Adrenal gland (tissue), 7 donors: ENCODE data around the genes ZFYVE9, SHISAL2A, SLC1A7 and CPT2.

- PRO-cap, 3 experiments = no peak in any of the 3 experiments
- RAMPAGE, long total RNA, 4 experiments = no peak in any of the 4 experiments
- RRBS = no CpG with 5 or more reads among the region's 2 CpGs
Observed at GRCh38 chr1:51642895-51643241, 26.0 kb downstream of the OSBPL9 start.

GRCh38 chr1:51661669-51662380, 44.9 kb downstream of the OSBPL9 start:
- PRO-cap, 3 experiments = no peak in any of the 3 experiments
- RAMPAGE, long total RNA, 4 experiments = no peak in any of the 4 experiments
- RRBS = no CpG with 5 or more reads among the region's 2 CpGs

DNA sequence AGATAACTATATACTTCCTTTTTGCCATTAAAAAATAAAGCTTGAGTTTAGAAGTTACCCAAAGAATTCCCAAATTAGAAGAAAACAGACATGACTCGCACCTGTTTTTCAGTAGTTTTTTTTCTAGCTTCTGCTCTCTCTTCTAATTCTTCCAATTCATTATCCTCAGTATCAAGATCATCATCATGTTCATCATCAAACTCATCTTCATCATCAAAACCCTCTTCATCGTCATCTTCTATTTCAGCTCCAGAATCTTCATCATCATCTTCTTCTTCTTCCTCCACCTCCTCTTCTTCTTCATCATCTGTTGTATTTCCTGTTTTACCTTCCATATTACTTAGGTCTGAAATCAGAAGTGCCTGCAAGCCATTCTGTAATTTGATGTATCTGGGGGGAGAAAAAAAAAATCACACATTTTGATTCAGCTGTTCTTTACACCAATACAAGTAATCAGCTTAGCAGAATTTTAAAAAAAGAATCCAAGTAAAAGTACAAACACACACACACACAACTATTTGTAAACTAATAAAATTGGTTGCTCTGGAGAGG, 38.3 kb downstream of the NRDC start:
- PRO-cap, 3 experiments = no peak in any of the 3 experiments
- RAMPAGE, long total RNA, 4 experiments = no peak in any of the 4 experiments
- RRBS = no CpG with 5 or more reads among the region's 2 CpGs

GRCh38 chr1:52141442-52142326, at the start of gene ZFYVE9:
Gene ZFYVE9, plus strand, starts transcription at chr1:52142089.
- PRO-cap, 3 experiments = peak in 3 of 3 experiments; most common plus-strand start chr1:52142089 (in 3); most common minus-strand start chr1:52141978 (in 2)
- RAMPAGE, long total RNA, 4 experiments = no peak in any of the 4 experiments
- RRBS = 2% methylated on average over 25 of the region's 85 CpGs

GRCh38 chr1:52368797-52369451, 2.9 kb upstream of the CC2D1B start:
- PRO-cap, 3 experiments = no peak in any of the 3 experiments
- RAMPAGE, long total RNA, 4 experiments = no peak in any of the 4 experiments
- RRBS = no CpG with 5 or more reads among the region's 15 CpGs

DNA sequence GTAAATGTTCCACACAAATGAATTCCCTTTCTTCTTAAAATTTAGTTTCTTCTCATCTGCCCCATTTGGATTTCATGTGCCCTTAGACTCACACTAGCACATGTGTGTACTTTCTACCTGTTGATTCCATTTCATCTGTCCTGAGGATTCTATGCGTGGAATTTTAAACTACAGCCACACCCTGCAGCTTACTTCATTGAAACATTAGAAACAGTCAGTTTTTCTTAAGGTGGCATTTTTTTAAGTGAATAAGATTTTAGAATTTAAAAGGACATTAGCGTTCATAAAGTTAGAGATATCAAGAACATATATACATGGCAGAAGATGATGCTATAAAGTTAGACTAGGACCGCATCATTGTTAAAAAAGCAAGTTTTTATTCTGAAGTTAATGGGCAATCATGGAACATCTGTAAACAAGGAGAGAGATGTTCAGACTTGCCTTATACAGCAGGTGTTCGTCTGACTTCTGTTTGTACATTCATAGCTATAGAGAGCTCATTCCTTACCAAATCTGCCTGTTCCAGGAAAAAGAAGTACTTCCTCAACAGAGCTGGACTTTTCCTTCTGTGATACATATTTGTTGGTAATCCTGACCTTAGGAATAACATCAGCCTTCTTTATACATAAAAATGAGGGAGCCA, 3.9 kb upstream of the TUT4 start:
- PRO-cap, 3 experiments = no peak in any of the 3 experiments
- RAMPAGE, long total RNA, 4 experiments = no peak in any of the 4 experiments
- RRBS = no CpG with 5 or more reads among the region's 4 CpGs

DNA sequence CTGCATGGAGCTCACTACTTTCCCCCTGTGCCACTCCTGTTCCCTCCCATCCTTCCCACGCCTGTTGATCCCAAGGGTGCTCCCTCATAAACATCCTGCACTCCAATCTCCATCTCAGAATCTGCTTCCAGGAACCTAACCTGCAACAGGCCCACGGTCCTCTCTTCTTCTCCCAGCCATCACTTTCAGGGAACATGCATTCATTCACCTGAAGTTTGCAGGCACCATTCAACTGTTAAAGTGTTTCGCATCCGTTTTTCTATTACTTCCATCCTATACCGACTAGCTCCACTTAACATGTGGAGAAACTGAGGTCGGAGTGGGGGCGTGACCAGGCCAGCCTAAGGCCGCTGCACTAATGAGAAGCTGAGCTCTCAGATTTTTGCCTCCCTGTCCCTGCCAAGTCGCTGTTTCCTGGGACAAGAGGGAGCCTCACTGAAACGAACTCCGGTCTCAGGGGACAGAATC, 418 bp upstream of the GPX7 start:
- PRO-cap, 3 experiments = no peak in any of the 3 experiments
- RAMPAGE, long total RNA, 4 experiments = no peak in any of the 4 experiments
- RRBS = no CpG with 5 or more reads among the region's 11 CpGs

GRCh38 chr1:52632530-52633697, at the start of gene SHISAL2A:
Gene SHISAL2A, plus strand, starts transcription at chr1:52633168.
- PRO-cap, 3 experiments = peak in 1 of 3 experiments; most common plus-strand start chr1:52633141 (in 1); most common minus-strand start chr1:52633084 (in 1)
- RAMPAGE, long total RNA, 4 experiments = no peak in any of the 4 experiments
- RRBS = 11% methylated on average over 25 of the region's 108 CpGs

DNA sequence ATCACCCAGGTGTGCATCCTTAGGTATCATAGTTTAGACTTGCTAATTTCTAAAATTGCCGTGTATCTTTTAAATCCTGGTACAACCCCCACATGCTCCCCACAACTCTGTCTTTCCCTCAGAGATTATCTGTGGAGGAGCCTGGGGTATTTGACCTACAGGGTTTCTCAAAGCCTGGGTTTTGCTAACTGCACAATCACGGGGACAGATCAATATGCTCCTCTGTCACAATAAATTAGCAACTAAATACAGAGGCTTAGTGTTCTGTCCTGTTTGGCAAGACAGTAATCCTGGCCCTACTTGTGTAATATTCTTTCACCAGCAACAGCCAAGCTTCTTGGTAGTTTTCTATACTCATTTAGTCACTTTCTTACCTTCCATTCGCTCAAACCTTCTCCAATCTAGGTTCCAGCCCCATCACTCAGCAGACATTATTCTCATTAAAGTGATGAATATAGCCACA, 8.5 kb downstream of the ECHDC2 start:
- PRO-cap, 3 experiments = no peak in any of the 3 experiments
- RAMPAGE, long total RNA, 4 experiments = no peak in any of the 4 experiments
- RRBS = no CpG with 5 or more reads among the region's 3 CpGs

DNA sequence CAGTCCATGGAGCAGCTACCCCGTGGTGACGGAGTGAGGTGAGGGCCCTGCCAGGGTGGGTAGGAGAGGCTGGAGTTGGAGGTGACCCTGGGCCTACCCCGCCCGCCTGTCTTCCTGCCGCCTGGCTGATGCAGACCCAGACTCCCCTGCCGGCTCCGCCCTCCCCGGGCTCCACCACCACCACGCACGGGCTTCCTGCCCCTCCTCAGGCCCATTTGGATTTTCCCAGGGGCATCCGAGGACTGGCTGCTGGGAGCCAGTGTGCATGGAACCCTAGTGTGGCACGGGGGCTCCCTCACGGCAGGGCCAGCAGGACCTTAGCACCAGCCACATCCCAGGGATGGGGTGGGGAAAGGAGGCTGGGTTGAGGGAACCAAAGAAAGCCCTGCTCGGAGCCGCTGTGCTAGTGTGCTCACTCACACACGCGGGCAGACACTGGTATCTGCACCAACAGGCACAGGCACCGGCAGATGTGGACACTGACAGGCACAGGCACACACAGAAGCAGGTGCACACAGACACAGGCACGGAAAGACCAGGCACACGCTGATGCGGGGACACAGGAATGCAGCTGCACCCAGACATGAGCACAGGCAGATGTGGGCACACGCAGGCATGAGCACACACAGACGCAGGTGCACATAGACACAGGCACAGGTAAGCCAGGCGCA, 32.7 kb downstream of the PODN start:
- PRO-cap, 3 experiments = no peak in any of the 3 experiments
- RAMPAGE, long total RNA, 4 experiments = no peak in any of the 4 experiments
- RRBS = no CpG with 5 or more reads among the region's 24 CpGs

GRCh38 chr1:53142322-53142780, at the start of gene SLC1A7:
Gene SLC1A7, minus strand, starts transcription at chr1:53142638.
- PRO-cap, 3 experiments = no peak in any of the 3 experiments
- RAMPAGE, long total RNA, 4 experiments = no peak in any of the 4 experiments
- RRBS = no CpG with 5 or more reads among the region's 18 CpGs

- PRO-cap, 3 experiments = no peak in any of the 3 experiments
- RAMPAGE, long total RNA, 4 experiments = no peak in any of the 4 experiments
- RRBS = no CpG with 5 or more reads among the region's 13 CpGs
Observed at GRCh38 chr1:53182184-53182712, 14.4 kb upstream of the CPT2 start.

DNA sequence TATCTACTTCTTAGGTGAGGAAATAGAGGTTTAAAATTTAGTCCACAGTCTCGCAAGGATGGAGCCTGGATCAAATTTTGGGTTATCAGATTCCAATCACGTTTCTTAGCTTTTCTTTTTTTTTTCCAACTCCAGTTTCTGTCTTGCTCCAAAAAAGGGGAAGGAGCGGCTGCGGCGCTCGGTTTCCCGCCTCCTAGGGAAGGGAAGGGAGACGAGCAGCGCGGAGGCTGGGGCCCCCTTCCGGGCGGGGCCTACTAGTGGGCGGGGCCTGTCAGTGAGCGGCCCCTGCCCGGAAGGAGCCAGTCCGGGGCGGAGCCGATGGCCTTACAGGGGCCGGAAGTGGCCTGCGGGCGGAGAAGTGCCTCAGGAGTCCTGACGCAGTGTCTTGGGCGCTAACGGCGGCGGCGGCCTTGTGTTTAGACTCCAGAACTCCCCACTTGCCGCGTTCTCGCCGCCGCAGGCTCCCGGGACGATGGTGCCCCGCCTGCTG, at the start of gene CPT2:
CPT2 (plus strand) TSS at position 353 of the 490 bp plus-strand sequence.
- PRO-cap, 3 experiments = peak in 3 of 3 experiments; most common plus-strand start position 329 of the sequence (in 3); most common minus-strand start position 195 of the sequence (in 3)
- RAMPAGE, long total RNA, 4 experiments = no peak in any of the 4 experiments
- RRBS = 3% methylated on average over 8 of the region's 35 CpGs

DNA sequence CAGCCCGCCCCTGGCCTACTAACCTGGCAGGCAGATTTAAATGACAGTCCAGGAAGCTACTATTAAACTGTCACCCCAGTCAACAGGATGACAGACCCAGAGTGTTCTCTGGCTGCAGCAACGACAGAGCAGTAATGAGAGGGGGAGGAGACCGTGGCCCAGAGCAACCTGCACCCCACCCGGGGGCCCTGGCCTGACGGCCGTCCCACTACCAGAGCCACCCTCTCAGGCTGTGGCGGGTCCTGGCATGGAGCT, 31.3 kb downstream of the LRP8 start:
- PRO-cap, 3 experiments = no peak in any of the 3 experiments
- RAMPAGE, long total RNA, 4 experiments = no peak in any of the 4 experiments
- RRBS = no CpG with 5 or more reads among the region's 7 CpGs

DNA sequence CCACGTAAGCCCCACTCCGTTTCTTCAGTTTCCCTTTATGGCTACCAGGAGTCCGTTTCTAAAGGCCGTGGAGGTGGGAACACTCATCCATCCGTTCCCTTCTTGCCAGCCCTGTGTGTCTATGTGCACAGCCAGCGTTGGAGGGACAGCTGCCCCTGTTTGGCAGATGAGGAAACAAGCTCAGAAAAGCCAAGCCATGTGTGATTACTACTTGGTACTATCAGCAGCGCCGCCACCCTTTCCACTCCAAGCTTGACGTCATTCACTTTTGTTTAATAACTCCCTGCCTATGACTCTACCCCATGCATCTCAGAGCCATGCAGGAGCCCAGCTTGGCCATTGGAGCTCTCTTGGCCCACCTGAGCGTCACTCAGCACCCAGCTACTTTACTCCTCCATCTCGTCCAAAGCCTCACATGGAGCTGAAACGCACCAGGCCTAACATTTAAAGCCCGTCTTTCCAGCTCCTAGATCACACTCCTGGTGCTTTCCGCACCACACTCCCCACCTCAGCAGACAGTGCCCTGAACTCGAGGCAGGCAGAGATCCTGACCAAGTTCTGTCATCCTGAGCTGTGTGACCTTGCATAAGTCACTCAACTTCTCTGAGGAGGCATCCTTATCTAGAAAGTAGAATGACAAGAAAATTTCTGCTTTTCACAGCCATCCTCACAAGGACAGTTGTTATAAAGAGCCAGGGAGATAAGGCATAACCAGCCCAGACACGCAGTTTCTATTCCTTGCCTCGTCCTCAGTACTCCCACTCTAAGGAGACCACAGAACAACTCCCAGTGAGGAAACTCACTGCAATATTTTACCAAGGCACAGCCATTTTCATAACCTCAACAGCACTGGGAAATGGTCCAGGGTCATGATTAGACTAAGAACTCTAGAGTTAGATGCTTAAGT, 3.3 kb downstream of the LRP8 start:
- PRO-cap, 3 experiments = no peak in any of the 3 experiments
- RAMPAGE, long total RNA, 4 experiments = no peak in any of the 4 experiments
- RRBS = no CpG with 5 or more reads among the region's 17 CpGs

GRCh38 chr1:53439303-53439810, 19.8 kb upstream of the DMRTB1 start:
- PRO-cap, 3 experiments = no peak in any of the 3 experiments
- RAMPAGE, long total RNA, 4 experiments = no peak in any of the 4 experiments
- RRBS = no CpG with 5 or more reads among the region's 47 CpGs

- PRO-cap, 3 experiments = peak in 1 of 3 experiments; most common plus-strand start chr1:53509561 (in 1); most common minus-strand start chr1:53509405 (in 1)
- RAMPAGE, long total RNA, 4 experiments = no peak in any of the 4 experiments
- RRBS = no CpG with 5 or more reads among the region's 13 CpGs
Observed at GRCh38 chr1:53509280-53509744, 50.1 kb downstream of the DMRTB1 start.

GRCh38 chr1:53542118-53542579, 83.0 kb downstream of the DMRTB1 start:
- PRO-cap, 3 experiments = peak in 1 of 3 experiments; most common plus-strand start chr1:53542402 (in 1); most common minus-strand start chr1:53542260 (in 1)
- RAMPAGE, long total RNA, 4 experiments = no peak in any of the 4 experiments
- RRBS = no CpG with 5 or more reads among the region's 12 CpGs

DNA sequence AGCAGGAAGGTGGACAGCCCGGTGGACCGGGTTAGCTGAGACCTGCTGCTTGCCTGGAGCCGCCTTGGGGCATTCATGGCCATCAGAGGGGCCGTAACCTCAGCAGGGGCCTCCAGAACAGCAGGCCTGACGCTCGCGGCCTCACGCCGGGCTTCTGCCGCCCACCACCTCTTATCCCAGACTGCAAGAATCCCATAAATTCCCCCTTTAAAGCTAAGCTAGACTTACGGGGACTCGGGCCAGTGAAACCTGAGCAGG, 132.4 kb downstream of the GLIS1 start:
- PRO-cap, 3 experiments = no peak in any of the 3 experiments
- RAMPAGE, long total RNA, 4 experiments = no peak in any of the 4 experiments
- RRBS = no CpG with 5 or more reads among the region's 12 CpGs

DNA sequence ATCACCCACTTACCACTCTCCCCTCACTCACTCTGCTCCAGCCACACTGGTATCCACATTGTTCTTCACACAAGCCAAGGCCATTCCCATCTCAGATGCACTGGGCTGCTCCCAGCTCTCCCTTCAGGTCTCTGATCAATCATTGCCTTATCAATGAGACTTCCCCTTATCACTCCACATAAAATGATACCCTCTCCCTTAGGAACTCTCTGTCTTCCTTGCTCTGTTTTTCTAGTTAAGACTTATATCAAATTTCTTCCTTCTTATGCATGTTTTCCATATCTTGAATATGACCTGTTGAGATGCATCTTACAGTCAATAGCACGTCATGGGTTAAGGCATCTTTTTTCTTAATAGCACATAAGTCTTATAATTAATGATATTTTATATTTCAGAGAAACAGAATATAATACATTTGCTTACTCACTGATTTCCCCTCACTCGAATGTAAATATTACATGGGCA, 42.1 kb downstream of the NDC1 start:
- PRO-cap, 3 experiments = no peak in any of the 3 experiments
- RAMPAGE, long total RNA, 4 experiments = no peak in any of the 4 experiments
- RRBS = no CpG with 5 or more reads among the region's 2 CpGs